Fibroblast of the aortic adventitia (primary cell): ENCODE data around the genes SSTR5 and CCDC154.

- CAGE, long polyA plus RNA = no peak
Measured at GRCh38 chr16:1019060-1020133, 37.8 kb downstream of the SOX8 start.

GRCh38 chr16:1072119-1072950, at the start of gene SSTR5:
TSS of gene SSTR5 (plus strand) at chr16:1072747.
- CAGE, long polyA plus RNA = no peak

DNA sequence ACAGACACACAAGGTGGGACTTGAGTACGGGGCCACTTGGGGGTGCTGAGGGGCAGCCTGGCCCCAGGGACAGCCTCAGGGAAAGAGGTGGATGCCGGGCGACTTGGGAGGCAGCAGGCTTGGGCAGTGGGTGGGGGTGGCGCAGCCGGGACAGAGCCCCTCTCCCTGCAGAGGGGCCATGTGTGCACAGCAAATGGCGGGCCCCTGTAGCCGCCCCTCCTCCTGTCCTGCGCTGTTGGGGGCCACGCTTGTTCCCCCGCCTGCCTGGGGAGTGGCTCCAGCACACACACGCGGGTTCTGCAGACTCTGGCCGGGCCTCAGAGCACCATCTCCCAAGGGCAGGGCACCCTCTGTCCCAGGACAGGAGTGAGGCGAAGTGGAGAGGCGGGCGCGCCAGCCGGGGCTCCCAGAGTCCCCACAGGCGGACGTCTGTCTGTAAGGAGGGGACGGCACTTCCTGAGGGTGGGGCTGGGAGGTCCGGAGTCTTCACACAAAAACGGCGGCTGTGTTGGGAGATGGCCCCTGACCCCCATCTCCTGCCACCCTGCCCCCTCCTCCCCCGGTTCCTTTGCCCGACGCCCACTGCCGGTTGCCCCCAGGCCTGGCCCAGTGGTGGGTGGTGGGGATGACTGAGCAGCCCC, 5.8 kb downstream of the C1QTNF8 start:
- CAGE, long polyA plus RNA = no peak

DNA sequence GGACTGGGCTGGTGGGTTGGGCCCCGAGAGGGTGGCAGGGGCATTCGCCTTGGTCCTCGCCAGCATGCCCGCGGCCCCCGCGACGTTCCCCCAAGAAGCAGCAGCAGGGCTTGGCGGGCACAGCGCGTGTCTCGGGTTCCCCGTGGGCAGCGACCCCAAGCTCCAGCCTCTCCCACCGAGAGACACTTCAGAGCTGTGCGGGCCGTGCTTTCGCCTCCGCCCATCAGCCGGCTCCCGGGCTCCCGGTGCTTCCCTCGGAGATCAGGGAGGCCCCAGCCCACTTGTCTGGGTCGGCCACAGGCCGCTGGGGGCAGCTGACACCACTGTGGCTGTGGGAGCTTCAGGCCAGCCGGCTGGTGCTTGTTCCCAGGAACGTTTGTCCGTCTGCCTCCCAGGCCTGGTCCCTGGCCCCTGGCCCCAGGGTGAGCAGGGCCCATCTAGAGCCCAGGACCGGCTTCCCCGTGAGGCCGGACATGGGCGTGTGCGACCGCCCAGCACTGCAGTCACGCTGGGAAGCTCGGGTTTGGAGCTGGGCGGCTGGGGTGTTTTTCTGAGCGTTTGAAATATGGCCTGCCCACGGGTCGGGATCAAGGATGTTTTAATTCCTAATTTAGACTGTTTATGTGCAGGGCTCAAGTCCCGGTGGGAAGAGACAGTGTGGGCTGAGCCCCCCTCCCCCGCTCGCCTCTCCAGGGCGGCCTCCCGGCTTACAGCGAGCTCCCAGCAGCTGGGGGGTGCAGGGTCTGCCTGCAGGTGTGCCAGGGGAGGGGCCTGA, 16.7 kb downstream of the CACNA1H start:
- CAGE, long polyA plus RNA = no peak

DNA sequence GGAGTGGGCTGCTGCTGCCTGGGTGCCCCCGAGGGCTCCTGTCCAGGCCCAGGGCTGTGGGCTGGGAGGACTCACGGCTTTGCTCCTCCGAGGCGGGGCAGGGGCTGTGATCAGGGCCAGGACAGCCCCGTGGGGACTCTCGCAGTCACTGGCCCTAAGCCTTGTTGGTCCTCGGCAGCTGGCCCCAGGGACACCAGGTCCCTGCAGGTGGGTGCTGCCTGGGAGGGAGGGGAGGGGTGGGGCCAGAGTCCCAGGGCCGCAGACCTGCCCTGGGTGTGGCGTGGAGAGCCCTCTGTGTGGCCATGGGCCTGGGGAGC, 19.8 kb downstream of the CACNA1H start:
- CAGE, long polyA plus RNA = no peak

DNA sequence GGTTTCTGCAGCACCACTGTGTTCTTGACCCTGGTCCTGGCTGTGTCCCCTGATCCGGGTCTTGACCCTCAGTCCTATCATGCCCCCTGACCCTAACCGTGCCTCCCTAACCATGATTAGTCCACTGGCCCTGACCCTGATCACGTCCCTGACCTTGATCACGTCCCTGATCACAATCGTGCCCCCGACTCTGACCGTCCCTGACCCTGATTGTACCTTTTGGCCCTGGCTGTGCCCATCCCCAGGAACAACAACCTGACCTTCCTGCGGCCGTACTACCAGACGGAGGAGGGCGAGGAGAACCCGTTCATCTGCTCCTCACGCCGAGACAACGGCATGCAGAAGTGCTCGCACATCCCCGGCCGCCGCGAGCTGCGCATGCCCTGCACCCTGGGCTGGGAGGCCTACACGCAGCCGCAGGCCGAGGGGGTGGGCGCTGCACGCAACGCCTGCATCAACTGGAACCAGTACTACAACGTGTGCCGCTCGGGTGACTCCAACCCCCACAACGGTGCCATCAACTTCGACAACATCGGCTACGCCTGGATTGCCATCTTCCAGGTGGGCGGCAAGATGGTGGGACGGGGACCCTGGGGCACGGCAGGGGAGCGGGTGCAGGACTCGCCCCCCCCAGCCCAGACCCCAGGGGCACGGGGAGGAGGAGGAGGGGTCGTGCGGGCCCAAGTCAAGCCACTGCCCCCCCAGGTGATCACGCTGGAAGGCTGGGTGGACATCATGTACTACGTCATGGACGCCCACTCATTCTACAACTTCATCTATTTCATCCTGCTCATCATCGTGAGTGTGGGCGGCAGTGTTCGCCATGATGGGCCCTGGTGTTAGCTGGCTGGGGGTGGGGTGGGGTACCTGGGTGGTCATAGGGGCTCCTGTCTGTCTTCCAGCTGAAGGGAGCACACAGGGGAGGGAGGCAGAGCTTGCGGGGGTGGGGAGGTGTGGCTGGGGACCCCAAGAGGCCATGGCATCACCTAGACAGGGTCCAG, 24.8 kb downstream of the TPSG1 start:
- CAGE, long polyA plus RNA = no peak

GRCh38 chr16:1220801-1221645, 4.0 kb downstream of the TPSG1 start:
- CAGE, long polyA plus RNA = no peak

DNA sequence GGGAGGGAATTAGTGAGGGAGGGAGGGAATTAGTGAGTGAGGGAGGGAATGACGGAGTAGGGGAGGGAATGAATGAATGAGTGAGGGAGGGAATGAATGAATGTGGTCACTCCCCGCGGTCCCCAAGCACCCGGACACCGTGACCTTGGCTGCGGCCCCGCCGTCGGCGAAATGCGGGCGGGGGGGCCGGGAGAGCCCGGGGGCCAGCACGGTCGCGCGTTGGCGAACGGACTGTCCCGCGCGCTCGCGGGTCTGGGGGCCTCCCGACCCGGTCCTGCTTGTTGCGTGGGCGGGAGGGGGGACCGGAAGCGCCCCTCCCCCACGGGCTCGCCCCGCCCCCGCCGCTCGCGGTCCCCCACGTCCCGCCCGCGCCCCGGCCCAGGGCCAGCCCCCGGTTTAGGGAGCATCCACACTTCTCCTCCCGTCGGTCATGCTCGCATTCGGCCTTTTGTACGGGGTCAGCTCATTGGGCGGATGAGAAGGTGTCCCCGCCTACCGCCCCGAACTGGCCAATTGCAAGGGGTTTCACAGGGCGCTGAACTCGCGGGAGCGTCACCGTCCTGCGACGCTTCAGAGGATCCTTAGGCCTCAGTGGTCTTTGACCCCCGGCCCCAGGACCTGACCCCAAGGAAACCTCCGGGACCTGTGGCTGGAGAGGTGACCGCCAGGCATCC, 684 bp upstream of the UBE2I start:
- CAGE, long polyA plus RNA = no peak

GRCh38 chr16:1311647-1312479, 2.4 kb downstream of the UBE2I start:
- CAGE, long polyA plus RNA = no peak

DNA sequence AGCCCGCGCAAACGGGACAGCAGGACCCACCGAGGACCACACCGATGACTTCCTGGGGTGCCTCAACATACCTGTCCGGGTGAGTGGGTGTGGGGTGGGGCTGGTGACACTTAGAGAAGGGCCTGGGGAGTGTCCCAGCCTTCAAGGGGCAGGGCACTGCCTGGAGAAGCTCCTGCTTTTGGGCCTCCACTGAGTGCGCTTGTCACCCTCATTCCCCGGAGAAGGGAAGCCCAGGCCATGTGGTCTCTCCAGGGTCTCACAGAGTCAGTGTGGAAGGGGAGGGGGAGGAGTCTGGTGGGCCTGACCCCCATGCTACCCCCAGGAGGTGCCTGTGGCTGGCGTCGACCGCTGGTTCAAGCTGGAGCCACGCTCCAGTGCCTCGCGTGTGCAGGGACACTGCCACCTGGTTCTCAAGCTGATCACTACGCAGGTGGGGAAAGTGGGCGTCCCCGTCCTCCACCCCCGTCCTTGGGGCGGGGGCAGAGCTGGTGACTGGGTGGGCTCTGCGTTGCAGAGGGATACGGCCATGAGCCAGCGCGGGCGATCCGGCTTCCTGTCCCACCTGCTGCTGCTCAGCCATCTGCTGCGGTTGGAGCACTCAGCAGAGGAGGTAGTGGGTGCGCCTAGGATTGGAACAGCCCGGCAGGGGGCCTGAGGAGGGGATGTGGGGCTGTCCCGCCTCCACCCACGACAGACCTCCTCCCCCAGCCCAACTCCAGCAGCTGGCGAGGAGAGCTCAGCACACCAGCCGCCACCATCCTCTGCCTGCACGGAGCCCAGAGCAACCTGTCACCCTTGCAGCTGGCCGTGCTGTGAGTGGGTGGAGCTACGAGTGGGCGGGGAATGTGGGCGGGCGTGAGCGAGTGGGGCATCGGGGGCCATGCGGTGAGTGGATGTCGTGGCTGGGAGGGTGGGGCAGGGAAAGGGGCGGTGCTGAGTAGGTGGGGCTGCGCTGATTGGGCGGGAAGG, 9.0 kb downstream of the BAIAP3 start:
- CAGE, long polyA plus RNA = no peak

- CAGE, long polyA plus RNA = no peak
Measured at GRCh38 chr16:1426875-1427594, 3.8 kb upstream of the PERCC1 start.

DNA sequence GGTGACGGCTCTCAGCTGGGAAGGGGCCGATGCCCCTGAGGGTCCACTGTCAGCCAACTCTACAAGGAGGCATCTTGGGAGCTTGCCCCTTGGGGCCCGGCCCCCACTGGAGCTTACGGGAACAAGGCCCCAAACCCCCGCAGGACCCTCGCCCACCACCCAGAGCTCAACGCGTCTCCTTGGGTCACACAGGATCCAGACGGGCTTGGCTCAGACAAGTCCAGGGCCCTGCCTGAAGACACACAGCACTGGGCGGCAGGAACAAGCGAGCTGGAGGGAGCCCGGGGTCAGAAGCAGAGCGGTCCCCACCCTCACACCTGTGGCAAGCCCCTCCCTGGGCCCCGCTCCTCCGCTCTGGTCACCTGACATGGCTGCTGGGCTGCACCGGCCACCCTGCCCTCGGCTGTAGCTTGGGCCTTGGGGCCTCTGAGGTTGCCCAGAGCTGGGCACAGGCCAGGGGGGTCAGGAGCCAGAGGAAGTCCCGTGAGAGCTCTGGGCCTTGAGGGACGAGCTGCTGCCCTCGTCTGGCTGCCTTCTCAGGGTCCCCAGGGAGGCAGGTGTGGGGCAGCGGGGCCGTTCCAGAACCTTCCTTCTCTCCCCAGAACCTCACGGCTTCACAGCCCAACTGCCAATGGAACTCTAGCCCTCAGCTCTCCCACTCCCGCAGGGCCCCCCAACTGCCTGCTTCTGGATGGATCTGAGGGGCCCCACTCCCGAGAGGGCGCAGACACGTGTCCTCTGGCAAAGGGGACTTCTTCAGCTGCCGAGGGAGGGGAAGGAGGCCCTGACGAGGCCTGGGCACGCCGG, at the start of gene CCDC154:
CCDC154 (minus strand) TSS at position 603 of the 807 bp plus-strand sequence.
- CAGE, long polyA plus RNA = no peak

GRCh38 chr16:1543100-1543882, 9.8 kb downstream of the TMEM204 start:
- CAGE, long polyA plus RNA = no peak

DNA sequence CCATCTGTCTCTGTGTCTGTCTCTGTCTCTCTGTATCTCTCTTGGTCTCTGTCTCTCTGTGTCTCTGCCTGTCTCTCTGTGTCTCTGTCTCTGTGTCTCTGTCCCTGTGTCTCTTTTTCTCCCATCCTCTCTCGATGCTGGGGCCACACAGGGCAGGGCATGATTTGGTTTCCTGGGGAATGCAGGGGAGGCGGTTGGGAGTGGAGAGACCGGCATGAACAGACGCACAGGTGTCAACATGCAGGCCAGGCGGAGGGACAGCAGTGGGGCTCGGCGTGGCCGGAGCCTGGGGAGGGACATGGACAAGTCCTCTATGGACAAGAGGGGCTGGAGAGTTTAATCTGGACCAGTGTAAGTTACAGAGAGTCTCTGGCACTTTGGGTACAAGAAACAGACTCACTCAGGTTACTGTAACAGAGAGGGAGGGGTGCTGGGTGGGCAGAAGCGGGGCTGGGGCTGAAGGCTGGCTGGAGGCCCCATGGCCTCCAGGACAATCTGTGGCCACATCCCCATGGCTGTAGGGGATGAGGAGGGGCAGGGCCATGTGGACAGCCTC, 19.8 kb downstream of the TMEM204 start:
- CAGE, long polyA plus RNA = no peak

DNA sequence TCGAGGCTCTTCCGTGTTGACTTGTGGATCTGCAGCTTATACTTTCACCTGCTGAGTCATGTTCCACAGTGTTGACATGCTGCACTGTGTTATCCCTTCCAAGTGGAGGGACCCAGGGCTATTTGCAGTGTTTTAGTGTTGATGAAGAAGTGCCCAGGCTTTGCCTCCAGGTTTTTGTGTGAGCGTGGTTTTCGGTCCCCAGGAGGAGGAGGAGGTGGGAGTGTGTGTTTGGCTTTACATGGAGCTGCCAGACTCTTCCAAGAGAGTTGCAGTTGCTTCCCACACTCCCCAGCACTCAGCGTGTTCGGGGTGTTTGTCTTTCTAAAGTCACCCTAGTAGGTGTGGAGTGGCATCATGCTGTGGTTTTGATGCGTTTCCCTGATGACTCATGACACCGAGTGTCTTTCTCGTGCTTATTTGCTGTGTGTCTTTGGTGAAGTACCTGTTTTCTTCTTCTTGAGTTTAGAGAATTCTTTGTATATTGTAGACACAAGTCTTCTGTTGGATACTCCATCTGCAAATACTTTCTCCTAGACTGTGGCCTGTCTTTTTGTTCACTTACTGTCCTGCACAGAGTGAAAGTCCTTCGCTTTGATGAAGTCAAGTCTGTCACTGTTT, 31.9 kb upstream of the JPT2 start:
- CAGE, long polyA plus RNA = no peak

- CAGE, long polyA plus RNA = no peak
Measured at GRCh38 chr16:1658611-1659347, 19.3 kb upstream of the JPT2 start.

DNA sequence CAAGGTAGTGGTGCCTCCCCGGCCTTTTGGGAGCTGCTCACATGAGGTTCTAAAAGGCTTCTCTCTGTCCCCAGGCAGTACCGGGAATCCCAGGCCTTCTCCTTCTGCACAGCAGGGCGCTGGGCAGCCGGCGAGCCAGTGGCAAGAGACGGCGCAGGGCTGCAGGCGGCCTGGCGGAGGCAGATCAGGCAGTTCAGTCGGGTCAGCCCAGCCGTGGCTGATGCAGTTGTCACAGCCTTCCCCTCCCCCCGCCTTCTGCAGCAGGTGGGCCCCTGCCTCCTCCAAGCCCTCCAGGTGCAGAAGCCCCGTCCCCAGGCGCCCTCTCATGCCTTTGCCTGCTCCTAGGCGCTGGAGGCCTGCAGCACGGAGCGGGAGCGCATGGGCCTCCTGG, 2.8 kb upstream of the MRPS34 start:
- CAGE, long polyA plus RNA = no peak

- CAGE, long polyA plus RNA = no peak
Measured at GRCh38 chr16:1830110-1830872, 3.3 kb downstream of the FAHD1 start.

GRCh38 chr16:1963772-1964711, 584 bp downstream of the RPS2 start:
- CAGE, long polyA plus RNA = no peak

GRCh38 chr16:1981797-1982987, 923 bp upstream of the NOXO1 start:
- CAGE, long polyA plus RNA = no peak